SP-49 (cell line): Measurements from ENCODE around the gene CDK1.

DNA sequence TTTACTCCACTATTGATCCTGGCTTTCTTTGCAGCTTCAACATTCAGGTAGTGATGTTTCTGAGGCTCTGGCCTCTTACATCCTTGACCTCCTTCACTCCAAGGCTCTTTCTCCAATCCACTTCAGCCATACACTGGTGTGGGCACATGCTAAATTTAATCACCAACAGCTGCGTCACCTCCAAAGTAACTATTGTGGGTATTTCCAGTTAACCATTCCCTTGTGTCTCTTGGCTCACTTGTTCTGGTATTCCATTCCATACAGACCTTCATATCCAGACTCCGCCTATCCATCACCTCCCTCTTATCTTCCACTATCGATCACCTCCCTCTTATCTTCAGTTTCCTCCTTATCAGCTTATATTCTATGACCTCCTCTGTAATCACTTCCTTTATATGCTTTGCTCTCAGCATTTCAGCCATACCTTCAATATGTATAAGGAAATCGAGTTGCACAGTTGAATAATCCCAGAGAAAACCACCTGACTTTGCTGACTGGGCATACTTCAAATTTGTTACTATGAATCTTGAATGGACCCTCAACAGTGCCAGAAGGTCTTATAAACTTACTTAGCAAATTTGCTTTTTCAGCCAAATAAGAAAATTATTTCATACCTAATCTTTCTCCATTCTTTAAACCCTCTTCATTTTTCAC is 32.4 kb downstream of the ANK3 start:
- PRO-cap, result no peak

- PRO-cap, result unidirectional peak, plus-strand start at chr10:60778435
Observed at GRCh38 chr10:60778042-60779315, at the start of gene CDK1. Gene CDK1 (plus strand): TSS chr10:60778478.

- PRO-cap, result no peak
Observed at GRCh38 chr10:60787333-60787532, 9.0 kb downstream of the CDK1 start.

GRCh38 chr10:60827721-60828695 is 49.7 kb downstream of the CDK1 start:
- PRO-cap, result no peak

GRCh38 chr10:60906325-60906759 is 37.6 kb downstream of the RHOBTB1 start:
- PRO-cap, result no peak

GRCh38 chr10:61164378-61165127 is 220.6 kb upstream of the RHOBTB1 start:
- PRO-cap, result no peak

GRCh38 chr10:61330754-61331084 is 122.5 kb downstream of the TMEM26 start:
- PRO-cap, result no peak

DNA sequence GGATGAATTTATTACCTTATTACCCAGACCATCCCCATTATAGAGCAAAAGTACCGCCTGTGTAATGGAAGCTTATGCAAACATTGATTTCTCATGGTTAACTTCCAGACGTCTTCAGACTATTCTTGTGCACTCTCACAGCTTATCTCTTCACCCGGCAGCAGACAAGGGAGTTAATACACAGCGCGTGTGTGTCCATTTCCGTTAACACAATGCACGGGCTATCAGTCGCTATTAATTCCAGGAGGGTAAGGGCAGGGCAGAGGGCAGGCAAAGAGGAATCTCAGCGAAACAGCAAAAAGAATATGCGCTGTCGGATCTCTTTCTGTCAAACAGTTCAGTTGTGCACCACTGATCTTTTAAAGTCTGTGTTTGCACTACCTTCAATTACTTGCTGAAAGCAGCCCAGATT is 41.2 kb upstream of the CABCOCO1 start:
- PRO-cap, result no peak

DNA sequence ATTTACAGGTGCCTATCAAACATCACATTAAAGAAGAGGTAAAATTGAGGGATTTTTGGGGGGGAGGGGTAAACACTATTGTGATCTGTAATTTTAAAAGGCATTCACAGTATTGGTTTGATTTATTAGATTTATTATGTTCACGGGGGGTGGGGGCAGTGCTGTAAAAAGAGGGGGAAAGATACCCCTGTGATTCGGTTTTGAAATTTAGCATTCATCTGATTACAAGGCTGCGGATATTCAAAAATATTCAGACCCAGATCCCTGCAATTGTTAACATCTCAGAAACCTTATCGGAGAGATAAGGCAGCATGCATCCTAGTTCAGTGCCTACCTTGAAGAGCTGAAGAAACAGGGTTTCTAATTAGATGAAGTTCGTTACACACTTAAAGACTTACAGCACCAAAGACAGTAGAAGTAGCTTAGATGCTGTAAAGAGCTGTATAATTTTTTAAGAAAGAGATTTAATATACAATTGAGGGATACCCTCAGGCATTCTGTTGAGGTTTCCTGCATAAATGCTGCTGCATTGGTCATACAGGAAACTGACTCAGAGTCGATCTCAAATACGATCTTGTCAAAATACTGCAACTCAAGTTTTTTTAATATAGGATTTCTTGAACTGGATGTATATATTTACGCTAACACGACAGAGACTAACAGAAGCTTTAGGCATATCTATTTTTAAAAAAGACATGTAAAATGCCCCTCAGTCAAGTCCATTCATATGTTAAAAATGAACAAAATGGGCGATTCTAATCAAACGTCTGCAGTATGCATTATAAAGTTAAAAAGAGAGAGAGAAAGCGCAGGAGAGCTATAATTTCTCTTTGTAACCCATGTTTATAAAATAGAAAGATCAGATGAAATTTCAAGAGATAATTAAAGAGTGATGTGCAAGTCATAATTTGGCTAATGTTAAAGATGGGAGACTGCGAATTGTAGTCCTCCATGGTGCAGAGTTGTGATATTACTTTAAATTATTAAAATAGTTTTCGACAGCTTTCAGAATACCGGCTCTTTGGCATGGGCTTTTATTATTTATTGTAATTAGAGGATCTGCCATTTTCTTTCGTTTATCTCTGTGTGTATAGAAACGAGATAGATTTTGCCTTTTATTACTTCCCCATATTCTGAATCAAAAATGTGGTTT is 2.4 kb upstream of the ARID5B start:
- PRO-cap, result no peak

DNA sequence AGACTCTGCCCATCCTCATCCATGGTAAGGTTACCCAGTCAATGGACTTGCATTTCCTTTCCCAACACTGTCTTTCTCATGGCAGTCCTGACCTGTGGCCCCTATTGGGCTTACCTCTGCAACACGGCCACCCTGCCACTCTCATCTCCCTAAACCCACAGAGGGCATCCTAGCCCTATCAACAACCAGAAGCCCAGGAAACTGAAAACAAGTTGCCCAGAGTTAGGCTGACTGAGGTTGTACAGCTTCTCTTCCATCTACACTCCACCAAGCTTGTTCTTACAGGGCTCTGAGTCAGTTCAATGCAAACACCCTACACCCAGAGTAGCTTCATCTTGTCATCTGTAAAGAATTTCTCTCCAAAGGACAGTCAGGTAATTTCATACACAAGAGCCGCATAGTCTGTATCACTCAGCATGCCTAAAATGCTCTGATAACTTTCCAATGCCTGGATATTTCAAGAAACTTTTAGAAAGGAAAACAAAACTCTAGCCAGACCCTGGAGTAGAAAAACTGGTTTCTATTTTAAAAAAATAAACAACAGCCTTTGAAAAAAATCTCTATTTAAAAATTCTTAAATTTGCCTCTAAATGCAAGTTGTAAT is 175.4 kb downstream of the ARID5B start:
- PRO-cap, result no peak

- PRO-cap, result no peak
Observed at GRCh38 chr10:62092172-62092977, 176.3 kb downstream of the RTKN2 start.

DNA sequence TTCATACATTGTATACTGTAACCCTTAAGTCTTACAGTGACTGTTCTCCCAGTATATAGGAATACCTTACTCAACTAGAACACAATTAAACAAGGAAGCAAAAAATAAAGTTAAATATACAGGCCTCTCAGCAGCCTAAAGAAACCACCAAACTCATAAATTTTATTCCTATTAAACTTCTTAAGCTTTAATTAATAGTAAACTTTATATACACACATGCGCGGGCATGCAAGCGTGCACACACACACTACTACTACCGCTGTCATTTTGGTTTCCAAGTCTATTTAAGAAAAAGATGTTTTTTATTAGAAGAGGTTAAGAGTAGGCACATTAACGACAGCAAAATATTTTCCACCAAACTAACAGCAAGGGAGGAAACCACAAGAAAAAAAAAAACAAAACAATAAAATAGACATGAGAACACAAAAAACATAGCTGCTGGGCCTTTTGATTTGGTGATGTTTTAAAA is 28.7 kb downstream of the RTKN2 start:
- PRO-cap, result no peak

GRCh38 chr10:62681440-62681748 is 123.1 kb upstream of the ADO start:
- PRO-cap, result no peak

DNA sequence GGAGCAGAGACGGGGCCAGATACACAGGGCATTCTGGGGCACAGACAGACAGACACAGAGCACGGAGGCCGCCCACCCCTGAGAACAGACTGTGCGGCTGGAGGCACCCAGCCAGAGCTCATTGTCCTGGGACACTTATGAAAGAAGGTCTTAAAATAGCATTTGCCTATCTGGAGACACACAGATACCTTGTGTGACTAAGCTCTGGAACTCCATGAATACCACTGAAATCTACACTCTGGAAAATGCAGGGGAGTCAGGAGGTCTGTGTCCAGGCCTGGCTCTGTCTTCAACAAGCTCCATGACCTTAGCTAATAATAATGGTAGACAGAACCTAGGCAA is 41.3 kb upstream of the ADO start:
- PRO-cap, result no peak

DNA sequence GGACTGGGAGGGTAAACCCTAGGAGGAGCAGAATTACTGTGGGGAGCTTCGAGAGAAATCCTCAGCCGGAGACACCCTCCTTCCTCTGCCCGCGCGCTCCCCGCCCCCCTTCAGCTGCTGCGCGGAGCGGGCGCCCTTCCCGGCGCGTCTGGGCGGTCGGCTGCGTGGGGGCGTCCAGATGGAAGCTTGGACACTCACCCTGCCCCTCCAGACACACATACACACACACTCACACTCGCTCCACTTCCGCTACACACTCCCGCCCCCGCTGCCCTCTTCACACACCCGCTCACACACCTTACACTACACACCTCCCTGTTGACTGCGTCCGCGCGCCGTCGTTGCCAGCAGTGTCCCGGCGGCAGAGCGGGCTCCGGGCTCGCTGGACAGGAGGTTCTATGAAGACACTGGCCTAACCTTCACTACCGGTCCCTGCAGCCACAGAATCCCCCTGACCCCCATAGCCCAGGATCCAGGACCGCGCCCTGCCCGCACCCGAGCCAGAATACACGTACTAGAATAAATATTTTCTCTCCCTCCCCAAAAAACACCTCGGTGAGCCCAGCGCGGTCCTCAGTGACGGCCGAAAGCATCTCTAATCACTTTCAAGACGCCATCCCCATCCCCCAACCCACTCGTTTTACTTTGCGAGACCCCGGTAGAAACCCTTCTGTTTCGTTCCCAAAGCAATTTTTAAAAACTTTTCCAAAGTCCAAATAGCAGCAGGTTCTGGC is 1.1 kb upstream of the EGR2 start:
- PRO-cap, result no peak

DNA sequence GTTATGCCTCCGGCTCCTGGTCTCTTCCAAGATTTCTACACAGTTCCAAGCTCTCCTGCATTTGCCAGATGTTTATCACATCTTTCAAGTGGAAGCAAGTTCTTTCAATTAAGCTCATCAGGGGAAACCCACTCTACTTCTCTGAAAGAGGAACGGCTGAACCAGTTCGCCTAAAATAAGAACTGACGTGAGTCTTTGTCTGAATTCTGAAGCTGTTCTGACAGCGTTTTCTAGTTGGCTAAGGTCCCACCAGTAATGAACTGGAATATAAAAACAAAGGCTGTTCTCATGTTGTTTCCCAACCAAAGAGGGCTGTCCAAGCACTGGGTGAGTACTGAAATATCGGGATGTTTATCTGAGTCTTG is 140.8 kb upstream of the NRBF2 start:
- PRO-cap, result no peak

- PRO-cap, result no peak
Observed at GRCh38 chr10:63187474-63187760, 54.3 kb downstream of the NRBF2 start.

DNA sequence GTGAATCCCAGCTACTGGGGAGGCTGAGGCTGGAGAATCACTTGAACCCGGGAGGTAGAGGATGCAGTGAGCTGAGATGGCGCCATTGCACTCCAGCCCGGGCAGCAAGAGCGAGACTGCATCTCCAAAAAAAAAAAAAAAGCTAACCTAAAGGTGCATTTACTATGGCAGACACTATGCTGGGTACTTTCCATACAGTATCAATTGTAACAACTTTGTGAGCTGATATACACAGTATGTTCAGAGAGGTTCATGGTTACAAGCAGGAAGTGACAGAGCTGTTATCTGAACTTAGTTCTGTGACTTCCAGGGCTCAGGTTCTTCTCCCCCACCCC is 92.5 kb downstream of the NRBF2 start:
- PRO-cap, result no peak

- PRO-cap, result no peak
Observed at GRCh38 chr10:63466203-63466540, 395 bp upstream of the JMJD1C start.

DNA sequence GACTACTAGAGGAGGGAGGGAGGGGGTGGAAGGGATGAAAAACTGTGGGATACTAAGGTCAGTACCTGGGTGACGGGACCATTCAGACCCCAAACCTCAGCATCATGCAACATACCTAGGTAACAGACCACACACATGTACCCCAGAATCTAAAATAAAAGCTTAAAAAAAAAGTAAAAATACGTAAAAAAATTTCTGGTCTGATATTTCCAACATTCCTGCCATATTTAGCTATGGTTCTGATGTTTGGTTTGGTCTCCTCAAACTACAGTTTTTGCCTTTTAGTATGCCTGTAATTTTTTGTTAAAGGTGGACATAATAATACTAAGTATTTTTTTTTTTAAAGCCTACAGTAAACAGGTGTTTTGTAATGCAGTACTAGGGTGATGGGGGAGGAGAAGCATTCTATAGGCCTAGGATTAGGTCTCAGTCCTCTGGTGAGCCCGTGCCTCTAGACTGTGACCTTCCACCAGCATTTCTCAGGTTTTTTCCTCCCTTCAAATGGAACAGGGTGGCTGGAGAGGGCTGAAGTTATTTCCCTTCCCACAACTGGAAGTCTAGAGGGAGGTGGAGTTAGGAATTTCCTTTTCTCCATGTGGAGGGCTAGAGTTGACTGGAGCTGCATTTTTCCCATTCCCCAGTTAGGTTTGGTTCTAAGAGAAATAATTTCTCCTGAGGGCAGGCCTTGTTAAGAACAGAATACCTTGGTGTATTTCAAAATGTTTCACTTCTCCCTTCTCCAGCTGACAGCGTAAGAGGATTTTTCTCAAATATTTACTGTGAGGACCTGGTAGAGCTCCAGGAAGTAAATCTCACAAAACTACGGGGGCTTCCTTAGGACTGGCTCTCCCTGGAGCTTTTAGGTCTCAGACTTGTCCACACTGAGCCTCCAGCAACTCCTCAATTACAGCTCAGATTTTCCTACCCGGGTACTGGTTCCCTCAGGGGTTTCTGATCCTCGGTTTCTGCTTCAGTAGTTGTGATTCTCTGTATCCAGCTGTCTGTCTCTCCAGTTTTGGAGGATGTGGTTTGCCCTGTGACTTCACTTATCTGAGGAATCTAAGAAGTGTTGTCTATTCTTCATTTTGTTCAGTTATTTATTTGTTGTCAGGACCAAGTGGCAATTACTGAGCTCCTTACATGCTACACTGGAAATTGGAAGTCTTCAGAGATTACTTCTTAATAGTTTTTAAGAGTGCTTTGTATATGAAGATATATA is 6.2 kb upstream of the REEP3 start:
- PRO-cap, result no peak